Body of pancreas (tissue), 2 donors: Measurements from ENCODE around the genes WASHC4 and TMEM263.

GRCh38 chr12:104655698-104656103 lies 199.0 kb downstream of the CHST11 start:
- PRO-cap: no peak
- RAMPAGE, long total RNA, 2 experiments: no peak in any of the 2 experiments

- PRO-cap: no peak
- RAMPAGE, long total RNA, 2 experiments: no peak in any of the 2 experiments
Measured at GRCh38 chr12:104823925-104824545, 134.1 kb downstream of the SLC41A2 start.

GRCh38 chr12:104864753-104865291 lies 93.3 kb downstream of the SLC41A2 start:
- PRO-cap: no peak
- RAMPAGE, long total RNA, 2 experiments: no peak in any of the 2 experiments

- PRO-cap: no peak
- RAMPAGE, long total RNA, 2 experiments: no peak in any of the 2 experiments
Measured at GRCh38 chr12:105090543-105090773, 6.2 kb upstream of the ALDH1L2 start.

DNA sequence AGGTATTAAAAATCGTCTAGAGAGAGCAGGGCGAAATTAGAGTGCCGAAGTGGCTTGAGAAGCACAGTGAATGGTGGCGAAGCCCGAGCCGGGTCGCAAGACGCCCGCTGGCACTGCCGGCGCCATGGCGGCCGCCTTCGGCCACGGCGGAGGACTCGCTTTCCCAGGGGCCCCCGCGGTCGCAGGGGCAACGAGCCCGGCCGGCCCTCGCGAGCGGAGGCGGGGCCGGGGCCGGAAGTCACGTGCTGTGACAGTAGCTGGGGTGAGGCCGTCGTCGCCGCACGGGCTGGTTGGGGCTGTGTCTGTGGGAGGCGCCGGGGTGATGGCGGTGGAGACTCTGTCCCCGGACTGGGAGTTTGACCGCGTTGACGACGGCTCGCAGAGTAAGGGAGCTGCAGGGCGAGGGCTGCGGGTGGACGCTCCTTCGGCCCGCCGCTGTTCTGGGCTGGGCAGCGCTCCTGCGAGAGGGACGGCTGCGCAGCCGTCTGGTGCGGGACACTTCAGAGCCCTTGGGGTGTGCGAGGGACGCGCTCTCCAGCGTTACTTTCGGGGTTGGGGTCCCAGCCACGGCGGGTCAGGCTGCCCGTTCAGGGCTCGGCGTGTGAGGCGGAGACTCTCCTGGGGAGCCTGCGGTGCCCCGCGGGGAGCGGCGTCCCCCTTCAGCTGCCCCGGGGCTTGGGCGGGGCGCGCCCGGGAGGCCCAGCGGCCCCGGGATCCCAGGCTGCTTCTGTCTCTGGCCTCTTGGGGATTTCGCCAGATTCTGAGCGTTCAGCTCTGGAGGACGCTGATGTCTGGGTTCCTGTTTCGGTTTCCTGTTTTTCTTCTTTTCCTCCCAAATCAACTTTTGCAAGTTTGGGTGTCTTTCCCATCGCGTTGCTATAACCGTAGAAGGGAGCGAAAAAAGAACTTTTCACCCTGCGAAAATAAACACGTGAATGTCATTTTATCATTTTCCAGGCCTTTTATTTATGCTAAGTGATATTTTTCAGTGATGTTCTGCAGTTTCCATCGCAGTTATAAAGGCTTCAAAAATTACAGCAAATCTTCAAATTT lies at the start of gene WASHC4:
WASHC4 (plus strand) TSS at position 253 of the 1,053 bp plus-strand sequence.
- PRO-cap: bidirectional peak, plus-strand start at position 253 of the sequence, minus-strand start at position 145 of the sequence; bidirectional peak, plus-strand start at position 509 of the sequence, minus-strand start at position 487 of the sequence; bidirectional peak, plus-strand start at position 756 of the sequence, minus-strand start at position 729 of the sequence
- RAMPAGE, long total RNA, 2 experiments: start-site peak on the plus strand in 2 of 2 experiments, centred at positions 276 to 279 of the sequence, 454 to 463 reads per replicate

DNA sequence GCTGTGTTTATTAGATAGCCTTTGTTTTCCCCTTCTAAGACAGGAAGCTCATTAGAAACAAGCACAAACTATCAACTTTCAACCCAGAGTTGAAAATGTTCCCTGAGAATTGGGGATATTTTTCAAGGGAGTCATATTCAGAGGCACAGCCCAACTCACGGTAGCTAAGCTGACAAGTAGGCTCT lies 155.1 kb downstream of the C12orf75 start:
- PRO-cap: no peak
- RAMPAGE, long total RNA, 2 experiments: no peak in any of the 2 experiments

GRCh38 chr12:105522974-105523604 lies 192.6 kb downstream of the C12orf75 start:
- PRO-cap: no peak
- RAMPAGE, long total RNA, 2 experiments: no peak in any of the 2 experiments

- PRO-cap: no peak
- RAMPAGE, long total RNA, 2 experiments: no peak in any of the 2 experiments
Measured at GRCh38 chr12:106021350-106022129, 117.2 kb downstream of the NUAK1 start.

DNA sequence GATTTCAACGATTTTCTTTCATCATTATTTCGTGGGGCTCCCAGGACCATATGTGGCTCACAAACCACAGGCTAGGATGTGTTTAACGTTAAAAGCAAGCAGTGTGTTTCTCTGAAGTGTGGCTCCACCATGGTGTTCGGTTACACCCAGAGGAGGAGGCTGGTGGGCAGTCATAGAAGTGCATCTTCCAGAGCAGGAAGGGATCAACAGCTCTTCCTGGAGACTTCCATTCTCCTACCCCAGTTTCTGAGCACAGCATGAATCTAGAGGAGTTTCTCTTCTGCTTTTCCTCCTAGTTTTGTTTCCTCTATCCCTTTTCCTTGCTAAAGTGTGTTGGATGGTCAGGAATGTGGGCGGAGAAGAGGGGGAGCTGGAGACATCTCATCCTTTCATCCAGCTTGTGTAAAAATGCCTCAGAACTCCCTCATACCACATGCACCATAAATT lies 3.8 kb upstream of the CKAP4 start:
- PRO-cap: no peak
- RAMPAGE, long total RNA, 2 experiments: no peak in any of the 2 experiments

- PRO-cap: no peak
- RAMPAGE, long total RNA, 2 experiments: no peak in any of the 2 experiments
Measured at GRCh38 chr12:106279448-106280026, 23.0 kb upstream of the TCP11L2 start.

GRCh38 chr12:106303919-106304618 lies 1.5 kb downstream of the TCP11L2 start:
- PRO-cap: no peak
- RAMPAGE, long total RNA, 2 experiments: no peak in any of the 2 experiments

GRCh38 chr12:106304636-106305187 lies 2.2 kb downstream of the TCP11L2 start:
- PRO-cap: no peak
- RAMPAGE, long total RNA, 2 experiments: no peak in any of the 2 experiments

- PRO-cap: no peak
- RAMPAGE, long total RNA, 2 experiments: no peak in any of the 2 experiments
Measured at GRCh38 chr12:106305221-106305853, 2.8 kb downstream of the TCP11L2 start.

DNA sequence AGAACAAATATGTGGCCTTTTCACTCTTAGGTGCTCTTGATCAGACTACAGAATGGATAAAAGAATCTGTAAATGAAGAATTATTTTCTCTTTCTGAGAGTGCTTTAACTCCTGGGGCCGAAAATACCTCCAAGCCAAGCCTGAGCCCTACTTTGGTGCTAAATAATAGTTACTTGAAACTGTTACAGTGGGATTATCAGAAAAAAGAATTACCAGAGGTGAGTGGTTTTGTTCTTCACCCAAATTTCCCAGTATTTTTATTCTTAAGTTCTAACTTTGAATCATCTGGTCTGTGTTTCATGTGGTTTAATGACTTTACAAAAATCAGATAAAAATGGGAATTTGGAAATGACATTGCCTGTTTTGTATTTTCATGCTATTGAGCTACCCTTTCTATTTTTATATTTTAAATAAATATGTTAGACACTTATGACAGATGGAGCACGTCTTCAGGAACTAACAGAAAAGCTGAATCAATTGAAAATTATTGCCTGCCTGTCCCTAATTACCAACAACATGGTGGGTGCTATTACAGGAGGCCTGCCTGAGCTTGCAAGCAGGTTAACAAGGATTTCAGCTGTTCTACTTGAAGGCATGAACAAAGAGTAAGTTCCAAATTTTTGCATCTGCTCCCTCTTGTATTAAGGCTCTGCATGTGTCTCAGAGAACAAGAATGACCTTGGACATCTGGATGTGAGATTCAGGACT lies 21.8 kb upstream of the POLR3B start:
- PRO-cap: no peak
- RAMPAGE, long total RNA, 2 experiments: no peak in any of the 2 experiments

DNA sequence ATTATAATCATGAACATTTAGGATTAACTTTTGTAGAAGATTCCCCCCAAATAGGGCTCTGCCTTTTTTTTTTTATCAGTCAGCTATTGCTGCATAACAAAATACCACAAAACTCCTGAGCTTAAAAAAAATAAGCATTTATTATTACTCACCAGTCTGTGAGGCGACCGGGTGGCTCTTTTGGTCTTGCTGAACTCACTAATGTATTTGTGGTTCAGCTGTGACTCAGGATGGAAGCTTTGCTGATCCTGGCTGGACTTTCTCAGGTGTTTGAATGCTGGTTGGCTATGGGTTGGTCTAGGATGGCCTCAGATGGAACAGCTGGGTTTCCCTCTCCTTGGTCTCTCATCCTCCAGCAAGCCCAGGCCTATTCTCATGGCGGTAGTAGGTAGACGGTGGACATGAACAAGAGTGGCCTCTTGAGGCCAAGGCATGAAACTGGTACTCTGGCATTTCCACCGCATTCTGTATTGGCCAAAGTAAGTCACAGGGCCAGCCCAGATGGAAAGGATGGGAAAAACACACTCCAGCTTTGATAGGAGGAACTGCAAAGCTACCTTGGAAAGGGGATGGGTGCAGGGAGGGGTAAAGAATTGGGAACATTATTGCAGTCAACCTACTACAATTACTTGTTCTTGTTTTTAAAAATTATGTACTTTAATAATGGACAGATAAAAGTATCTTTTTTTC lies 11.8 kb upstream of the POLR3B start:
- PRO-cap: no peak
- RAMPAGE, long total RNA, 2 experiments: no peak in any of the 2 experiments

GRCh38 chr12:106358199-106358851 lies 777 bp downstream of the POLR3B start:
- PRO-cap: bidirectional peak, plus-strand start at chr12:106358319, minus-strand start at chr12:106358335; bidirectional peak, plus-strand start at chr12:106358666, minus-strand start at chr12:106358366
- RAMPAGE, long total RNA, 2 experiments: no peak in any of the 2 experiments

- PRO-cap: no peak
- RAMPAGE, long total RNA, 2 experiments: no peak in any of the 2 experiments
Measured at GRCh38 chr12:106428378-106428668, 70.8 kb downstream of the POLR3B start.

DNA sequence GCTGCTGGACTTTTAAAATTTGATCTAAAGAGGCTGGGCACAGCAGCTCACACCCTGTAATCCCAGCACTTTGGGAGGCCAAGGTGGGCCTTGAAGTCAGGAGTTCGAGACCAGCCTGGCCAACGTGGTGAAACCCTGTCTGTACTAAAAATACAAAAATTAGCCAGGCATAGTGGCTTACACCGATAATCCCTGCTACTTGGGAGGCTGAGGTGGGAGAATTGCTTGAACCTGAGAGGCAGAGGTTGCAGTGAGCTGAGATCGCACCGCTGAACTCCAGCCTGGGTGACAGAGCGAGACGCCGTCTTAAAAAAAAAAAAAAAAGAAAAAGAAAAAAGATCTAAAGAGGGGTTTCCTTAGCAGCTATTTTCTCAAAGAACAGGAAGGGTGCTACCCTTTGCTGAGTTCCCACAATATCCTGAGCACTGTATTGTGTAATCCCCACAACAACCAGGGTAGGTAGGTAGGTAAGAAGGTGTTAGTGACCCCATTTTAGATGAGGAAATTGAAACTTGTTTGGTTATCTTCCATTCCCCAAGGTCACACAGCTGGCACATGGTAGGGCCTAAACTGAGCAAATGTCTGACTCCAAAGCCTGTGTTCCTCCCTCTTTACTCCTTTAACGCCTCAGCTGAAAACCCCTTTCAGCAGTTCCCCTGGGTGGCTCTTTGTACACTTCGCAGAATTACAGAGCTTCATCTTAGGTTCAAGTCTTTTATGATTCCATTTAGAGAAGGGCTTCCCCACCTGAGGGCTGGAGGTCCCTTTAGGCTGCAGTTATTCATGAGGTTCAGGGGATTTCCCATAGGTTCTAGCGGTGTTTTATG lies 26.6 kb upstream of the RIC8B start:
- PRO-cap: no peak
- RAMPAGE, long total RNA, 2 experiments: no peak in any of the 2 experiments

- PRO-cap: no peak
- RAMPAGE, long total RNA, 2 experiments: no peak in any of the 2 experiments
Measured at GRCh38 chr12:106767616-106768610, 6.6 kb upstream of the RIC8B start.

- PRO-cap: bidirectional peak, plus-strand start at chr12:106955917, minus-strand start at chr12:106955702; bidirectional peak, plus-strand start at chr12:106956077, minus-strand start at chr12:106956131
- RAMPAGE, long total RNA, 2 experiments: start-site peak on the plus strand in 1 of 2 experiments, at chr12:106955790-106955983 at its widest, 13 reads per replicate
Measured at GRCh38 chr12:106955589-106956498, at the start of gene TMEM263. TMEM263 (plus strand) TSS chr12:106955907.